Hair follicle dermal papilla cell (primary cell): ENCODE measurements around a stretch of chr10.

- CAGE, long polyA plus RNA, result no peak
These were observed 13.2 kb downstream of the SMC3 start for GRCh38 chr10:110580548-110581184.

DNA sequence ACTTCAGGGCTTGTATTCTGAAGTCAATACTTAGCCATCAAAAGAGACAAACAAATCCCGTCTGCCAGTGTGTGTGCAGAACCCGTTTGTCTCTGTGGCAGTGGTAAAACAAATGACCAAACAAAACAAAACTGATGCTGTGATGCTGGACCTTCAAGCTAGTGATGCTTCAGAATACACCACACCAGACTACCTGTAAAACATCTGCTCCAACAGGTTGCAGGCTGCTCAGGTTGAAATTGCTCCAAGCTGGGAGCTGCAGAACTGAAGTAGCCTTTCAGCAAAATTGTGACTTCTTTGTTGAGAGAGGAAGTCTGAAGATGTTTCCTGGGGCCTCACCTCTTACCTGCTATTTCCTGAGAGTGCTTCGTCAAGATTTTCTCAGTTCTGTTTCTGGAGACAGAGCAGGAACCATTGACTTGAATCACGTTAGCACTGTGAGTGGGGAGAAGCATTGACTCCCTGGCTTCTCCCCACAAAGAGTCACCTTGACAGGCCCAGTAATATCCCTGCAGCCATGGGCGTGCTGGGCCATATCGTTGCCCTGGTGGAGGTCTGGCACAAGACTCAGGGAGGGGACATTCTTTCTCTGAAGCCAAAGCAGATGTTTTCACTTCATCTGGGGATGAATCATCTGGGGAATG is 80.1 kb downstream of the RBM20 start:
- CAGE, long polyA plus RNA, result no peak

GRCh38 chr10:110758181-110759412 is 113.1 kb upstream of the PDCD4 start:
- CAGE, long polyA plus RNA, result no peak

DNA sequence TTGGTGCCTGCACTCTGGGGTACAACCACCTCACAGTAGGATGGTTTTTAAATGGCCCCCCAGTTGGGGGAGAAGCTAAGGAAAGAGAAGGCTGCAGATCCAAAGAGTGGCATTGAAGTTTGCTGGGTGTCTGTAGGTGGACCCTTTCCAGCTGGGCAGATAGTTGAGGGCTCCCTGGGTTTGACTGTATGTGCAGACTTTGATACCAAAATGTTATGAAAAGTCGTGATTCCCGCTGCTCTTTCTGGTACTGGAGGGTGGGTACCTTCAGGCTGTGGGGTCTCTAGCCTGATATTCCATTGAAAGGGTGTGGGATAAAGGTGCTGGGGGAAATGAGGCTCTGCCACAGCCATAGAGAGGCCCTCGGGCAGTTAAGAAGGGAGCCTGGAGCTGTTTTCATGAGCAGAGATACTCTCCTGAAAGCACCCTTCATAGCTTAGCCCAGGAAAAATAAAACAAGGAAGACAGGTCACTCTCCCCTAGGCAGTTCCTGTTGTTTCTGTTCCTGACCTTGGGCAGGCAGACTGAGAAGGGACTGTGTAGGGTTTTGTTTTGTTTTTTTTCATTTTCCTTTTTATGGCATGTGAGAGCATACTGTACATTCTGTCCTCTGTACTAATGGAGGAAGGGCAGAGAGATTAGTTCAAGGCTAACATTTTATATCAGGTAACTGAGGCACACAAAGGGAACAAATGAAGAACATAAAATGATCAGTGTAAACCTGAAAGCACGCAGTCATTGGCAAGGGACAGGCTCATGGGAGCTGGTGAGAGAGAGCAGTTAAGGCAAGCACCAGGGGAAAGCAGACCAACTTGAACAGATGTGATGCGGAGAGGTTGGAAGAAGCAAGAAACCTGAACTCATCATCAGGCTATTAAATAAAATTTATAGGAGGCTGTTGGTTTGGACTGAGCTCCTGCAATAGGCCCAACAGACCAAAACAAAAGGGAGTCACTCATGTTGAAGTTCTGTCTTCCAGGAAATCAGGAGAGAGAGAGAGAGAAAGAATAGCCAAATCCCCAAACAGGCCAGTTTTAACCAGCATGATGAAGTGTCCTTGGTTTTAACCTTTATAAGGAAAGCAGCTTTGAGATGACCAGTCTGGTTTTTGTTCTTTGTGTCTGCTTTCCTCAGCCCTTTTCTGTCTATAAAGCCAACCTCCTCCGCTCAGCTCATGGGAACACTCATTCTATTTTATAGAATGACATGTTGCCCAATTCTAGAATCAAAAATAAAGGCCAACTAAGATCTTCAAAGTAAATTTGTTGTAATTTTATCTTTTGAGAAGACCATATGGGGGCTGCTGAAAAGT is 34.3 kb upstream of the PDCD4 start:
- CAGE, long polyA plus RNA, result no peak

DNA sequence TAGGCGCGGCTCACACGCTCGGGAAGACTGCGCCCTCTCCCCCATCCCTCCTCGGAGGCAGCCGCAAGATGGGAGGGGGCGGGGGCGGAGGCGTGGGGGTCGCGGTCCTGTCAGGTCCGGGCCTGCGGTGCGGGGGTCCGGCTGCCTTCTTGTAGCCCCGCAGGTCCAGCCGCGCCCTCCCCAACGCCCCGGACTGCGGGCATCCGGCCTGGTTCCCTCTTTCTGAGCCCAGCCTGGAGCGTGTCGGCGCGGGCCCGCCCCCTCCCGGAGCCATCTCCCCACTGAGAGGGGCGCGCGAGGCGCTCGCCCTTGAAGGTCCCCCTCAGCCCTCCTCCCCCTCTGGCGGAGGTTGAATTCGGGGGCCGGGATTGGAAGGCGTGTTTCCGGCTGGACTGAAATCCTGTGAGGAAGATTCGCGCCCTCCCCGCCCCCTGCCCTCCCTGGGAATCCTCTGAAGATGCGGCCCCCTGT is 337 bp downstream of the PDCD4 start:
- CAGE, long polyA plus RNA, result no peak

DNA sequence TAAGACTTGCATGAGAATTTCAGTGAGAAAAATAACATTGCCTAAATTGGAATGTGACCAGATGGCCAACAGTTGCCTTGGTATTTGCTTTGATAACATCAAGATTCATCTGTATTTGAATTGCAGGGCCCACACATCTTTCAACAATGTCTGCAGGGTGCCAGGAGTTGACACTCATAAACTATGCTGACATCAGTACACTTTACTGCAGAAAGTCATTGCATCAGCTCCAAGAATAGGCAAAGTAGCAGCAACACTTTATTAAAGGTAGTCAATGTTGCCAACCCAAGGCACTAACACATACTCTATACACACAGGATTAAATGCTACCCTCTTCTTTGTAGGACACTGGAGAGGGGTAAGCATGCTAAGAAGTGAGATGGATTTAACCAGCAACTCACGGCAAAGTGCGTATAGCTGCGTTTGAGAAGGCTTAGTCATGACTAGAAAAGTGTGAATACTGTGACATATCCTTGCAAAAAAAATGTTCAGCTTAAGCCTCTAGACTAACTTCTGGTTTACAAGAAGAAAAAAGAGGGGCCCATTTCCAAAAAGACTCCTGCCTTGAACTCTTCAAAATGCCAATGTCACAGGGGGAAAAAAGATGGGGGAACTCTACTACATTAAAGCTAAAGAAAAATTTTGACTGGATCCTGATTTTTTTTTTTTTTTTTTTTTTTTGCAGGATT is 2.3 kb downstream of the BBIP1 start:
- CAGE, long polyA plus RNA, result no peak

DNA sequence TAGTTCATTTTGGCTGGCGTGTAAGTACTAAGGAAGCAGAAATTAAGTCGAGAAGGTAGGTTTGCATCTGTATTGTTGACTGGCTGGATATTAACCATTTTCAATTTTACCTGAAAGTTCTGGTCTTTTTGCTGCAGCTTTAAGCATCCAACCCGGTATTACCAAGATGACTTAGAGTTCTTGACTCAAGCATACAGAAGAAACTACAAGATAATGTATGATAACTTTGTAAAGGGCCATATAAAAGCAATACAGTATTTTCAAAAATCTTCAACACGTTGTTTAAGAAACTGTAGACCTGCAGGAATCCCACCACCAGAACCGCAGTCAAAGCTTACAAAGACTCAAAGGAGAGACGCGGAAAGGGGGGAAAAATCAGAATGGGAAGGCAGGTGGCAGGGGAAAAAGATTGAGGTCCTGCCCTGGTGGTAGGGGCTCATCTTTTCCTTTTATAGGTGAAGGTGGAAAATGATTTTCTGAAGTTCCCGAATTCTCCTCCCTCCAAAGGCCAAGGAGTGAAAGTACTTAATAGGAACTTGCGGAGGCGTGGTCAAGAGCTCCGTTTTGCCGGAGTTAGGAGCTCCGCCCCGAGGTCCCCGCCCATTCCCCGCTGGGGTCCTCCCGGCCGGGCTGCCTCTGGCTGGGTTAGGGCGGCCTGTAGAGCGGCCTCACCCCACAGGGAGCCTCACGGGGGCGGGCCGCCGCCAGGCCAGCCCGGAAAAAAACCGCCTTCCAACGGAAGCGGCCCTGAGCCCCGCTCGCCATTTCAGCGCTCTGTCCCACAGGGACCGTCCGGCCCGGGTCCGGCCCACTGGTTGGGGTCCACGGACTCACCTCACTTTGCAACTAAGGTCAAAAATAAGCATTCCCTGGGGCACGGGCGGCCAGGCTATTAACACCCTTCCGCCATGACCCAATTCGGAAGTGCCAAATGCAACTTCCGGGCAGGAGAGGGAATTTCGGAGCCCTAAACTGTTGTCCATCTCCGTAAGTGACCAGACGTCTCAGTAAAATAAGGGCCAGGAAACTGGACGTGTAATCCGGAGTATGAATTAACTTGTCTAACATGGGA is 633 bp downstream of the BBIP1 start:
- CAGE, long polyA plus RNA, result no peak

- CAGE, long polyA plus RNA, result no peak
These were observed 12.6 kb downstream of the SHOC2 start for GRCh38 chr10:110931702-110932607.

DNA sequence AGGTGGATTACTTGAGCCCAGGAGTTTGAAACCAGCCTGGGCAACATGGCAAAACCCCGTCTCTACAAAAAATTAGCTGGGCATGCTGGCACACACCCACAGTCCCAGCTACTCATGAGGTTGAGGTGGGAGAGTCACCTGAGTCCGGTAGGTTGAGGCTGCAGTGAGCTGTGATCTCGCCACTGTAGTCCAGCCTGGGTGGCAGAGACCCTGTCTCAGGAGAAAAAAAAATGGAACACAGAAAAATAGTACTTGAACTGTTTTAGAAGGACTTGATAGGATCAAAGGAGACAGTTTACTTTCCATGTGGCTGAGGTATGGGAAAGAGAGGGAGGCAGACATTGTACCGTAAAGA is 53.2 kb downstream of the SHOC2 start:
- CAGE, long polyA plus RNA, result no peak

DNA sequence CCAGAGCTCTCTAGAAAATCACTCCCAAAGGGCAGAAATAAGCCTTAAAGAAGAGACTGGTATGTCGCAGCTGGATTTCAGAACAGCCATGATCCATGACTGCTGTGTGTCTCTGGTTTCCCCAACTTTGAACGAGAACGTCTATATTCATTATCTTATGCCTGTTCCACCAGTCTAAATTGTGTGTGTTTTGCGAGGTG is 220.9 kb downstream of the ADRA2A start:
- CAGE, long polyA plus RNA, result no peak

DNA sequence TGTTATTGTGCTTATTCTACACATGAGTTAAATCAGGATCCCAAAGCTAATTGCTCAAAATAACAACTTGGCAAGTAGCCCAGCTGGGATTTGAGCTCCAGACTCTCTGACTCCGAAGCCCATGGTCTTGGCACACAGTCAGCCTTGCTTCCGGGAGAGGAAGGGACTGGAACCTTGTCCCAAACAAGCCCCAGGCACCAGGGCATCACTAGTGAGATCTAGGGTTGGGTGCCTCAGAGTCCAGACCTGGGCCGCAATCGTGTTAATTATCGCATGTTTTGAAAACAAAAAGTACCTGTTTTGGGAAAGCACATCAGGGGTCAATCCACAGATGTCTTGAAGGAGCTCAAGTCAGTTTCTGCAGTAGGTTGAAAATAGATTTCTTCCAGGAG is 101.4 kb downstream of the GPAM start:
- CAGE, long polyA plus RNA, result no peak

DNA sequence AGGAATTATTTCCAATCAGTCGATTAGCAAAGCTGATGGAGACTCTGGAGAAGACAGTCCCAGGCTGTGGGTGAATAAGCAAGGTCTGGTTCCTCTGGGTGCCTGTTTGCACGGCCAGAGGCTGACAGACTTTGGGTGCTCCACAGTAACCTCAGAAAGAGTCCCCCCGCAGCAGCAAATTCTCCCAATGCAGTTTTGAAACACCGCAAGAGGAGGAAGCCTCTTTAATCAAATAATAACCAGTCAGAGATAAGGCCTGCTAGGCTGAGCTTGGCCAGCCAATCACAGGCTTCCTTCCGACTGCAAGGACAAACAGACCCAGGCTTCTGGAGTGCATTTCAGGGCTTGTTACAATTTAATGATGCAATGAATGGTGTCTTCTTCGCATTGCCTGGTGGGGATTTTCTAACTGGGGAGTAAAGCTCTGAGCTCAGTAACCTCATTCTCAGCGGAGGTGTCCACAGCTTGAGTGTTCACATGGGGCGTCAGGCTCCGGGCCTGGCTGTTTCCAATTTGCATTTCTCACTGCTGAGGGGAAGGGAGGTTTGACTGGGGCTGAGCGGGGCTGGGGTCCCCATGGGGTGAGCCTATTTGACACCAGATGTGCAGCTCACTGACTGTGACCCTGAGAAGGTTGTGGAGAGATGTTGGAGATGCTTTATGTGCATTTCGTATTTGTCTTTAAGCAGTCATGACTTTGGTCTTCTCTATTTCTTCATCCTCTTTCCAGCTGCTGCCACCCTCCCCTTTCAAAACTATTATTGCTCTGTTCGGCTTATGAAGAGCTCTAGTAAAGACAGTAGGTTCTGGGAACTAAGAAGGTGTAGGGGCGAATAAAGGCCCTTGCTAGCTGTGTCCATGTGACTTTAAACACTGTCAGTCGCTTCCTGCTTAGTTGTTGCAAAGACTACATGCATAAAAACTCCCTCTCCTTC is 31.9 kb upstream of the GPAM start:
- CAGE, long polyA plus RNA, result no peak

DNA sequence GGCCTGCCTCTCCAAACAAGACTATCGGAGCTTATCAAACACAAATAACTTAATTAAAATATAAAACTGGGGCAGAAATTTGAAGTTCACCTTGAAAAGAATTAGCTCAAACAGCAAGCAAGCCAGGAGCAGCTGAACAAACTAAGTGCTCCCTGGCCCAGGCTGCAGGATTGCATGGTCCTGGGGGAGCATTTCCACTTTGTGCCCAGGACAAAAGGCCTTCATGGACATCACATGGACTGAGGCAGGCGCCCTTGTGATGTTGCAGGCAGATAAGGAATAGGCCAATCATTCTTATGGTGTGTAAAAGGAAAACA is 17.5 kb upstream of the TECTB start:
- CAGE, long polyA plus RNA, result no peak

DNA sequence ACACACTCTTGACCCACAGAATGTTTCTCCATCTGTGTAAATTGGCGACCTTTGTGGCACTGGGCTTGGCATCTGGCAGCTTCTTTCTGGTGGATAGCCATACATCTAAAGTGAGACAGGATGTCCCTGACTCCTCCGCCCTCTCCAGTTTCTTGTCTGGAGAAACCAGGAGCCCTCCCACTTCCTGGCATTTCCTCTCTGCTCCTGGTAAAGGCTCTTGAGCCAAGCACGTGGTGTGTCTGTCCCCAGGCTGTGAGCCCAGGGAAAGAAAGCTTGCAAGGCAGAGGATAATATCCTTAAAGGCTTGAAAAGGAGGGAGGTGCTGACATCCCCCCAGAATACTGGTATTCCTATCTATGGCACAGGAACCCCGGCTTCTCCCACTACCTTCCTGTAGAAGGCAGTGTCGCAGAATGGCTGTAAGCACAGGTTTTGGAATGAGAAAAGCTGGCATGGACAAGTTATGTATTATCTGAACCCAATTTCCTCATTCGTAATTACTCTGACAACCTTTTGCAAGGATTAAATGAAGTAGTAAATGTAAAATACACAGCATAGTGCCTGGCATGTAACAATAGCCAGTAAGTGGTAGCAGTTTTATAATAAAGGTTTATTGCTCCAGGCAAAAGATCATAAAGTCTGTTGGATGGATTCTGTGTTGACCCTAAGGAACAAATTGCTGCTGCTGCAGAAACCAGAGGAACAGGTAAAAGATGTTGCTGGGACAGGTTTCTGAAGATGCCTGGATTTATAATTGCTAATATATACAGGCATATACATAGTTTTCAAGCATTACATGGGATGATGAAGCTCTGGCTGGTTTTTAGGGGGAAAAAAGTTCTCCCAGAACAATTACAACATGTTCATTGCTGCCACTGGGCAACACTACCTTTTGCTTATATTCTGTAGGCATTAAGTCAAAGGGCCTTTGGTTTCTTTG is 11.7 kb upstream of the ACSL5 start:
- CAGE, long polyA plus RNA, result no peak

GRCh38 chr10:112374888-112375022 is 839 bp downstream of the ACSL5 start:
- CAGE, long polyA plus RNA, result no peak

GRCh38 chr10:112376531-112376727 is 2.5 kb downstream of the ACSL5 start:
- CAGE, long polyA plus RNA, result no peak

- CAGE, long polyA plus RNA, result no peak
These were observed 130.9 kb downstream of the VTI1A start for GRCh38 chr10:112577882-112578253.

GRCh38 chr10:112752082-112752725 is 197.8 kb upstream of the TCF7L2 start:
- CAGE, long polyA plus RNA, result no peak

GRCh38 chr10:112839792-112840479 is 110.1 kb upstream of the TCF7L2 start:
- CAGE, long polyA plus RNA, result no peak

- CAGE, long polyA plus RNA, result no peak
These were observed 999 bp upstream of the TCF7L2 start for GRCh38 chr10:112949054-112949442.